ENCODE results near the gene IFT81.

DNA sequence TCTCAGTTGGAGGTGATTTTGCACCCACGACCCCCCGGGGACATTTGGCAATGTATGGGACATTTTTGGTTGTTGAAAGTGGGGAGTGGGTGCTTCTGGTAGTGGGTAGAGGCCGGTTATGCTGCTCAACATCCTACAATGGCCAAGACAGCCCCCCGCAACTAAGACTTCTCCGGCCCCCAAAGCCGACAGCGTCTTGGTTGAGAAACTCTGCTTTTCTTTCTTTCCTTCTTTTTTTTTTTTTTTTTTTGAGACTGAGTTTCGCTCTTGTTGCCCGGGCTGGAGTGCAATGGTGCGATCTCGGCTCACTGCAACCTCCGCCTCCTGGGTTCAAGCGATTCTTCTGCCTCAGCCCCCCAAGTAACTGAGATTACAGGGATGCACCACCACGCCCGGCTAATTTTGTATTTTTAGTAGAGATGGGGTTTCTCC, 1.3 kb downstream of the ANKRD13A start:
- PRO-cap, 6 experiments: no peak in any of the 6 experiments
- RAMPAGE, long total RNA, 2 experiments: no peak in any of the 2 experiments
- RRBS: 63% methylated on average over 4 of the region's 15 CpGs

GRCh38 chr12:110024368-110024822, 23.9 kb downstream of the C12orf76 start:
- PRO-cap, 6 experiments: no peak in any of the 6 experiments
- RAMPAGE, long total RNA, 2 experiments: no peak in any of the 2 experiments
- RRBS: no CpG with 5 or more reads among the region's 4 CpGs

DNA sequence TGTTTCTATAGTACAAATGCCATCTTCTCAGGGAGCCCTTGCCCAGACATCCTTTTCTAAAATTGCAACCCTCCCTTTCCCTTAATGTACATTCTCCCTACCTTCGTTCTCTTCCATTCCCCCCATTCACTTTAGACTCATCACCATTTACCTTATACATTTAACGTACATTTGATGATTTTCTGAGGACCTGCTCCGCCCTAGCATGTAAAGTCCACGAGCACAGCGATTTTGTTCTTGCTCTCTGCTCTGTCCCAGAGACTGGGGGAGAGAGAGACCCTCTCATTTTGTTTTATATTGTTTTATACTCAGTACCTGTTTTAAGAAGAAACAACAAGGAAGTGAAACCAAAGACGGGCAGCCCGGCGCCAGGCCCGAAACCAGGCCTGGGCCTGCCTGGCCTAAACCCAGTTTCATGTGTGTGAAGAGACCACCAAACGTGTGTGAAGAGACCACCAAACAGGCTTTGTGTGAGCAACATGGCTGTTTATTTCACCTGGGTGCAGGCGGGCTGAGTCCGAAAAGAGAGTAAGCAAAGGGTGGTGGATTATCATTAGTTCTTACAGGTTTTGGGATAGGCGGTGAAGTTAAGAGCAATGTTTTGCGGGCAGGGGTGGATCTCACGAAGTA, 681 bp upstream of the C12orf76 start:
- PRO-cap, 6 experiments: no peak in any of the 6 experiments
- RAMPAGE, long total RNA, 2 experiments: no peak in any of the 2 experiments
- RRBS: no CpG with 5 or more reads among the region's 15 CpGs

- PRO-cap, 6 experiments: peak in 1 of 6 experiments; most common plus-strand start chr12:110111496 (in 1)
- RAMPAGE, long total RNA, 2 experiments: no peak in any of the 2 experiments
- RRBS: no CpG with 5 or more reads among the region's 5 CpGs
These were observed 12.7 kb upstream of the IFT81 start for GRCh38 chr12:110111258-110112040.

GRCh38 chr12:110123875-110125062, at the start of gene IFT81:
IFT81 (plus strand) TSS chr12:110124357.
- PRO-cap, 6 experiments: peak in 6 of 6 experiments; most common plus-strand start chr12:110124357 (in 3); most common minus-strand start chr12:110124125 (in 6)
- RAMPAGE, long total RNA, 2 experiments: start-site peak on the plus strand in 2 of 2 experiments, at chr12:110124353-110124414 at its widest, 25 reads per replicate
- RRBS: 2% methylated on average over 32 of the region's 94 CpGs

- PRO-cap, 6 experiments: no peak in any of the 6 experiments
- RAMPAGE, long total RNA, 2 experiments: no peak in any of the 2 experiments
- RRBS: no CpG with 5 or more reads among the region's 5 CpGs
These were observed 75.5 kb downstream of the IFT81 start for GRCh38 chr12:110199594-110200199.

- PRO-cap, 6 experiments: no peak in any of the 6 experiments
- RAMPAGE, long total RNA, 2 experiments: start-site peak on the plus strand in 2 of 2 experiments, at chr12:110282732-110282789 at its widest, 90 to 319 reads per replicate
- RRBS: no CpG with 5 or more reads among the region's 3 CpGs
These were observed 1.5 kb downstream of the ATP2A2 start for GRCh38 chr12:110282520-110282924.

DNA sequence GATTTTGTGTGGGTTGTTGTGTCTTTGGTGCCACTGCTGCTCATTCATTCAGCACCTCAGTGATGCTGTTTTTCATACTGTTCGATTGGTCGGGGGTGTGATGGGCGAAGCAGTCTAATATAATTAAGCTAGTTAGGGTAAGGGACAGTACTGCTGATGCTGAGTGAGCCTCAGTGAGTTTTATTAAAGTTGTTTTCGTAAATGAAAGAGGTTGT, 51.1 kb downstream of the ATP2A2 start:
- PRO-cap, 6 experiments: peak in 5 of 6 experiments; most common plus-strand start position 80 of the sequence (in 3)
- RAMPAGE, long total RNA, 2 experiments: no peak in any of the 2 experiments
- RRBS: no CpG with 5 or more reads among the region's 4 CpGs

- PRO-cap, 6 experiments: no peak in any of the 6 experiments
- RAMPAGE, long total RNA, 2 experiments: no peak in any of the 2 experiments
- RRBS: no CpG with 5 or more reads among the region's 10 CpGs
These were observed 59.1 kb downstream of the ATP2A2 start for GRCh38 chr12:110340175-110340604.

GRCh38 chr12:110538991-110539406, 36.9 kb downstream of the RAD9B start:
- PRO-cap, 6 experiments: no peak in any of the 6 experiments
- RAMPAGE, long total RNA, 2 experiments: no peak in any of the 2 experiments
- RRBS: no CpG with 5 or more reads among the region's 4 CpGs

GRCh38 chr12:110551084-110551283, 32.1 kb downstream of the PPTC7 start:
- PRO-cap, 6 experiments: no peak in any of the 6 experiments
- RAMPAGE, long total RNA, 2 experiments: no peak in any of the 2 experiments
- RRBS: no CpG with 5 or more reads among the region's 2 CpGs

DNA sequence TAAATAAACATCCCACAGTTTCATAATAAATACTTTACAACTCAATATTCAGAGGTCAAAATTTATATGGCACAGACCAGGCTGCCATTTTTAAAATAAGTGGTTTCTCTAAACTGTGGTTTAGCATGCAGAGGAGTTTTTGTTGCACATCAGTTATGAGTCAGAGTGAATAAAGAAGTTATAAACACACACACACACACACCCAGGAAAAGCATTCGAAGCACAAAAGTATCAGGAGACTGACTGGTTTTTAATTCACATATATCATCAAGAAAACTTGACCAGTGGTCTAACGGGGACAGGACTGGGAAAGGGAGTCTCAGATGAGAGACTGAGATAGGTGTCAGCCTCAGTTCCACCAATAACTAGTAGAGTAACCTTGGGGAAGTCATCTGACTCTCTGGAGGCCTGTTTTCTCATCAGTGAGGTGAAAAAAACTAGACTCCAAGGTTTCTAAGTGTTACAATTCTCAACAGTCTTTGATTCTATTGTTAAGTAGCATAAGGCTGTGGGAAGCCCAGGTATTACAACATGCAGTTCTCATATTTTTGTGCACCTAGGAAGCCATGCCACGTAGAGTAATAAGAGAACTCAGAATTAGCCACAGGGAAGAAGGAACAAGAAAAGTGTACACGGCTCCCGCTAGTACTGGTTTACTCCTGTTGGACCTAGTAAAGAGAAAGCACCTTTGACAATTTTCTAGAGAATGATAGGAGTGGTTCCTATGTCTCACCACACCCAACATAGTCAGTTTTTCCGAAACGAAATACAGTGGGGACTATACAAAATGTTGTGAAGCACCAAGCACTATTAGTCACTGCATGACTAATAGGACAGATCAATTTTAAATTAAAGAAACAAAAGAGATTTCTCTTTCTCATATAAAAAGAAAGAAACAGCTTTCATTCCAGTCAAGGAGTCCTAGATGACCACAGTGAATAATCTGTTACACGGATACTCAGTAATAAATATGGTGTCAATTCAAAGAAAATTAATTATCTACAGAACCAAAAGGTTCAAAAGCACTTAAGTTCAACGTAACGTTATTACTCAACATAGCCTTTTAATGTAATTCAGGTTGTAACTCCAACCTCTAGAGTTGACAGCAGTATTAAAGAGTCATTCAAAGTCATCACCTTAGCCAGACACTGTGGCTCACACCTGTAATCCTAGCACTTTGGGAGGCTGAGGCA, 5.0 kb downstream of the PPTC7 start:
- PRO-cap, 6 experiments: peak in 1 of 6 experiments; most common plus-strand start position 910 of the sequence (in 1); most common minus-strand start position 661 of the sequence (in 1)
- RAMPAGE, long total RNA, 2 experiments: no peak in any of the 2 experiments
- RRBS: no CpG with 5 or more reads among the region's 10 CpGs

DNA sequence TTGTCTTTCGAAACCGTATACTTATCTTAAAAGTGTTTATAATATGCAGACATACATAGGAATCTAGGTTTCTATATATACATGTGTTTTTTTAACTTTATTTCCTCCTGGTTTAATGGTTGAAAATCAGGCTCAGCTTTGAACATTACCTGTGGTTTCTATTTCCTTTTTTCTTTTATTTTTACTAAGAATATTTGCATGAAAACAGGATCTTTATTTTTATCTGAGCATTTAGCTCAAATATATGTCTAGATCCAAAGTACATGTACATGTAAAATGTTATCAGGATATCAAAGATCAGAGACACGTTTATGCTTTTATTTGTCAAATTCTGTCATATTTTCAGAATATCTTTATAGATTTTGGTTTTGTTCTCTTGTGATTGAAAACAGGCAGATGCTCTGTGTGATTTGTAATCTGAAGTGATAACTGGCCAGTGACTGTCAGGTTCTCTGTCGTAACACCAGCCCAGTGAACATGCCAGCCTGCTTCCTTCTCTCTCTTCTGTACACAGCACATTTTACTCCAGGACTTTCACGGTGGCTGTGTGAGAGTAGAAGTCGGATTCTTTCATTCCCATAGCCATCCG, 13.7 kb downstream of the TCTN1 start:
- PRO-cap, 6 experiments: no peak in any of the 6 experiments
- RAMPAGE, long total RNA, 2 experiments: no peak in any of the 2 experiments
- RRBS: no CpG with 5 or more reads among the region's 7 CpGs

GRCh38 chr12:110688392-110689033, 402 bp downstream of the HVCN1 start:
- PRO-cap, 6 experiments: no peak in any of the 6 experiments
- RAMPAGE, long total RNA, 2 experiments: no peak in any of the 2 experiments
- RRBS: 5% methylated on average over 12 of the region's 33 CpGs

DNA sequence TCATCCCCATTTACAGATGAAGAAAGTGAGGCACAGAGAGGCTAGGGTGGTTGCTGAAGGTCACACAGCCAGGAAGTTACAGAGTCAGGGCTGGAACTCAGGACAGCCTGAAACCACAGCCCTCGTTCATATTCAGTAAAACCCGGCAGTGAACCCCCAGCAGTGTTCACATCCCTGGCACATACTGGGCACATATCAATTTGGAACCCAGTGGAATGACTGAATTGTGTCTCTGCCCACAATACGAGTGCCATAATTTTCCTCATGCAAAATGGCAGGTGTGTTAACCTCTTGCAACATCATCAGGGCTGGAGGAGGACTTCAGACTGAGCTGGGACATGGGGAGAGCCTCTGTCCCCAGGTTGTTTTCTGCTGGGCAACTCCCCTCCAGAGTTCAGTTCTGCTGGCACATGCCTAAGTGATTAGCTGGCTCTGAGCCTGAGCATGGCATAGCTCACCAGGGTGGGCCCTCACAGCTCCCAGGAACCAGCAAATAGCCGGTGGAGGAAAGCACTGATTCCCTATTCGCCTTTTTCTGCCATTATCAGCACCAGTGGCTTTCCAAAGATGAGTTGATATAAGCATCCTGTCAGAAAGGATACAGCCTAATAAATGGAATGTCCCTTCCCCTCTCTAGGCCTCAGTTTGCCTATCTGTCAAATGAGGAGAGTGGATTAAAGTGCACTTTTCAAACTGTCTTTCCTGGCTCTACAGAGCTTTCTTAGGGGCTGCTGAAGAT, 2.2 kb upstream of the PPP1CC start:
- PRO-cap, 6 experiments: no peak in any of the 6 experiments
- RAMPAGE, long total RNA, 2 experiments: no peak in any of the 2 experiments
- RRBS: no CpG with 5 or more reads among the region's 5 CpGs

DNA sequence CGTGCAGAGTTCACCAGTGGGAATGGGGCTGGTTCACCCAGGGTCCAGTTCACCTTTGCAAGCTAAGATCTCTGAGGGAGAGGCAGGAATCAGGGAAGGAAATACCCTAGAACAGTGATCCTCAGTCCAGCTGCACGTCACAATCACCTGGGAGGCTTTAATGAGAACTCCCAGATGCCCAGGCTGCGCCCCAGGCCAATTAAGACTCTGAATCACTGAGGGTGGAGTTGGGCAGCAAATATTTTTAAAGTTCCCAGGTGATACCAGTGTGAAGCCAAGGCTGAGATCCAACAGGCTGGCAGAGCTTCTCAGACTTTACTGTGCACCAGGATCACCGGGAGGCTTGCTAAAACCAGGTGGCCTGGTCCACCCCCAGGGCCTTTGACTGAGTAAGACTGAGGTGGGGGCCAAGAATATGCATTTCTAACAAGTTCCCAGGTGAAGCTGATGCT, 23.8 kb downstream of the MYL2 start:
- PRO-cap, 6 experiments: no peak in any of the 6 experiments
- RAMPAGE, long total RNA, 2 experiments: no peak in any of the 2 experiments
- RRBS: no CpG with 5 or more reads among the region's 4 CpGs

DNA sequence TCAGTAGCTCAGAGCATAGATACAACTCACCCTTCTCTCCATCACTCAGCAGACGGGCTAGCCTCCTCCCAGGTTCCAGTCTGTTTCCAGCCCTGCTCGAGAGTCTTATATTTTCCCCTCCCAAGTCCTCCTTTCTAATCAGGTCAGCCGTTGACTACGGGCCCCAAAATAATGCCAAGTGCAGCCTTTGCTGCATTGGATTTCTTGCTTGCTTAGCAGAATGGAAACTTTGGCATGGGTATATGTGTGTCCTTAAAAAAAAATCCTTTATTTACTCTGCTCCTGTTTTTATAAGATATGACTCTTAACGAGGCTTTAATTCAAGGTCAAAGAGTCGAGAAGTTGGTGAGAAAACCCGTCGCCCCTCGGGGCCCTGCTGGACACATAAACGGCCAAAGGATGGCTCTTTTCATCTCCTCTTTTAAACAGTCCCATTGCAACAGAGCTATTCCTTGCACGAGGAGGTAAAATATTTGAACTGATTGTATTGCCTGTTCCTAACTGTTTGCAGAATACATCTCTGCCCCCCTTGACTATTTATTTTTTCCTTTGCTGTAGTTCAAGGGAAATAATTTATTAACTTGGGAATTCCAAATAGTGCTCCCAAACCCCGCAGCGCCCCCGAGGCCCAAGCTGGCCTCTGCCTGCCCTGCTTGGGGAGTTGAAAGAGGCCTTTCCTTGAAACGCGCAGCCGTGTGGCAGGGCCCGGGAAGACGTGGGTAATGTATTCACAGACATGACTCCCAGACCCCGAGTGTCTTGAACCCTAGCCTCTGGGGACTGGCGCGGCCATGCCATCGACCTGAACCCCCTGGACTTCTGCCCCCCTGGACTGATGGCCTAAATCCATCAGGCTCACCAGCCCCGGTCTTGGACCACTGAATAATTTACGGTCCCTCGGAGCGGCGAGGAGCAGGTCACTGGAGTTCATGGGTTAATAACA, 42.9 kb downstream of the CUX2 start:
- PRO-cap, 6 experiments: no peak in any of the 6 experiments
- RAMPAGE, long total RNA, 2 experiments: no peak in any of the 2 experiments
- RRBS: no CpG with 5 or more reads among the region's 28 CpGs

GRCh38 chr12:111247230-111247620, 121.7 kb downstream of the PHETA1 start:
- PRO-cap, 6 experiments: peak in 1 of 6 experiments; most common plus-strand start chr12:111247377 (in 1); most common minus-strand start chr12:111247314 (in 1)
- RAMPAGE, long total RNA, 2 experiments: no peak in any of the 2 experiments
- RRBS: 36% methylated on average over 1 of the region's 10 CpGs

GRCh38 chr12:111355138-111355626, 13.7 kb downstream of the PHETA1 start:
- PRO-cap, 6 experiments: no peak in any of the 6 experiments
- RAMPAGE, long total RNA, 2 experiments: no peak in any of the 2 experiments
- RRBS: no CpG with 5 or more reads among the region's 5 CpGs

GRCh38 chr12:111396945-111397666, 8.6 kb upstream of the SH2B3 start:
- PRO-cap, 6 experiments: peak in 1 of 6 experiments; most common minus-strand start chr12:111397298 (in 1)
- RAMPAGE, long total RNA, 2 experiments: no peak in any of the 2 experiments
- RRBS: 2% methylated on average over 6 of the region's 35 CpGs